ENCODE results near the genes SLC10A6 and HSD17B13.

DNA sequence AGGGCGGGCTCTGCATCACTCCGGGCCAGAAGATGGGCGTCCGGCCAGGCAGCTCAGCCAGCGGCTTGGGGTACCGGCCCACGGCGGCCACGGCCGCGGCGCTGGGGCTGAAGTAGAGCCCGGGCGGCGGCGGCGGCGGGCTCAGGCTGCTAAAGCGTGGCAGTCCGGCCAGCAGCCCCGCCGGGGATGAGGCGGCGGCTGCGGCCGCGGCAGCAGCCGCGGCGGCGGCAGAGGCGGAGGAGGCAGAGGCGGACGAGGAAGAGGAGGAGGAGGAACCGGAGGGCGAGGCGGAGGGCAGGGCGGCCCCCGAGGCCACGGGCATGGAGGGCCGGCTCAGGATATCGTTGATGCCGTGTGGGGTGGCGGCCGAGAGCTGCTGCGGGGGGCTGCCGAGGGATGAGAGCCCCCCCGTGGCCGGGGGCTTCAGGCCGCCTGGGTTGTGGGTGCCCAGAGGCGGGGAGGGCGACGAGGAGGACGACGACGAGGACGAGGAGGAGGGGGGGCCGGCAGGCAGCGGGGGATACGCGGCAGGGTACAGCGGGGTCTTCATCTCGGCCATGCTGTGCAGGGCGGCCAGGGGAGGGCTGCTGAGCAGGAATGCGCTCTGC, 1.4 kb downstream of the NKX6-1 start:
- PRO-cap: no peak

DNA sequence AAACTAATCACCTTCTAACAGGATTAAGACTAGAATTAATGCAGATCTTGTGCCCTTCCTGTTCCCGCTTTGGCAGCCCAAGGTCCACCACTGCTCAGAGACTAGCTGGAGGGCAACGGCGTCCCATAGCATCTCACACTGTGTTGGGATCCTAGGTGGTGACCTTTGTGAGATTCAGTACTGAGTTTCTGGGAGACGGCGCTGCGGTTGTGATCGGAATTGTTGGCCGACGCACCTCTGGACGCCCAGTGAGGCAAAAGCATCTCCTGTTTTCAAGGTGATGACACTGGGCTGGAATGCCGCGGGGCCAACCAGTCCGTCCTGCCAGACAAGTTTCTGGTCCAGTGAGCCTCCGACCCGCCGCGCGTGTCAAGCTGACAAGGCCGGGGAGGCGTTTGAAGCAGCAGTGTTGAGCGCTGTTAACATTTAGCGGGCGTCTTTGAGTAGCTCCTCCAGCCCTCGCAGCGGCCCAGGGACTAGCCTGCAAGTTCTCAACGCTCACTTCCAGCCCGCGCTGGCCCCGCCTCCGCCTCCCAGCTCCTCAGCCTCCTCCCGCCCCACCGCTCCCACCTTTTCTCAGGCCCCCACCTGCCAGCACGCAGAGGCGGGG, 624 bp upstream of the CDS1 start:
- PRO-cap: bidirectional peak, plus-strand start outside the sequence, minus-strand start at position 478 of the sequence

DNA sequence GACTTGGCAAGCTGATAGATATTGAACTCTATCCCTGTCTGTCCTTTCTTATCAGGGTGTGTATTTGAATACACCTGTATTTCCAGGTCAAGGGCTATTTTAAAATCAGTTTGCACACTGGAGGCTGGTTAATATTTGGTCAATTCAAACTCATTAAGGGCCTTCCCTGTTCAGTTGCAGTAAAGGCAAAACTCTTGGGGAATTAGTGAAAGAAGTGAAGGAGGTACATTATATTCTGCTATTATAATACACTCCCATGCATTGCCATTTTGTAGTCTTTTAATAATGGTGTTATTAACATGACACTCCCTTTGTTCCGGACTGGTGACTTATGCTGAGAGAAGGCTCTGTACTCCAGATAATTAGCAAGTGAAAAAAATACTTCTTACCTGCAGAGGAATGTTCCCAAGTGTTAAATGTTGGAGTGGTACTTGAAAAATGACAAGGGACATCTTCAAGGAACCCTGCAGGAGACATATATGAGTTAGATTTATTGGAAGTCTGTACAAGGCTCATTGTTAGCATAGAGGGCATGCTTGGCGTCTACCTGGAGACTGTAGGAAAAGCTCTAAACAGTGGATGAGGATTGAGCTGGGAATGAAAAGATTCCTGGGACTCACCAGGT, 2.6 kb downstream of the CDS1 start:
- PRO-cap: no peak

- PRO-cap: no peak
Measured at GRCh38 chr4:84683203-84683843, 100.4 kb downstream of the CDS1 start.

- PRO-cap: no peak
Measured at GRCh38 chr4:84733332-84733761, 150.4 kb downstream of the CDS1 start.

DNA sequence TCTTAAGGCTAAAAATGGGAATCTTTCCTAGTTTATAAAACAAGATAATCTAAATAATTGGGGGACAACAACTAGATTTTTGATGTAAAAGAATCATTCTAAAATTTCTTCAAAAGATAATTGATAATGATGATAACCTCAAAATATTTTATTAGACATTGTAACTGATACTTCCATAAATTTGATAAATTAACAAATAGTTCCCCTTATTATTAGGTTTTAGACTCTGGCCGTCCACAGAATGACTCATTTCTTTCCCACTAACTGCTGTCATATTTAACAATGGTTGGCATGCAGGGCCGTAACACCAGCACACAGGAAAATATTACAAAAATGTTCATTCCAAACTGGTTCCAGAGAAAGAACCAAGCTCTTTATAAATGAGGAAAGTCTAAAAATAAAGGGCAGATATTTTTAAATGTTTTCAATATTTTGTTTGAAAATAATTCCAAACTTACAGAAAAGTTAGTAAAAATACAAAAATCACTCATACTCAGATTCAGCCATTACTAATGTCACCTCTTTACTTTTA, 28.2 kb downstream of the WDFY3 start:
- PRO-cap: no peak

DNA sequence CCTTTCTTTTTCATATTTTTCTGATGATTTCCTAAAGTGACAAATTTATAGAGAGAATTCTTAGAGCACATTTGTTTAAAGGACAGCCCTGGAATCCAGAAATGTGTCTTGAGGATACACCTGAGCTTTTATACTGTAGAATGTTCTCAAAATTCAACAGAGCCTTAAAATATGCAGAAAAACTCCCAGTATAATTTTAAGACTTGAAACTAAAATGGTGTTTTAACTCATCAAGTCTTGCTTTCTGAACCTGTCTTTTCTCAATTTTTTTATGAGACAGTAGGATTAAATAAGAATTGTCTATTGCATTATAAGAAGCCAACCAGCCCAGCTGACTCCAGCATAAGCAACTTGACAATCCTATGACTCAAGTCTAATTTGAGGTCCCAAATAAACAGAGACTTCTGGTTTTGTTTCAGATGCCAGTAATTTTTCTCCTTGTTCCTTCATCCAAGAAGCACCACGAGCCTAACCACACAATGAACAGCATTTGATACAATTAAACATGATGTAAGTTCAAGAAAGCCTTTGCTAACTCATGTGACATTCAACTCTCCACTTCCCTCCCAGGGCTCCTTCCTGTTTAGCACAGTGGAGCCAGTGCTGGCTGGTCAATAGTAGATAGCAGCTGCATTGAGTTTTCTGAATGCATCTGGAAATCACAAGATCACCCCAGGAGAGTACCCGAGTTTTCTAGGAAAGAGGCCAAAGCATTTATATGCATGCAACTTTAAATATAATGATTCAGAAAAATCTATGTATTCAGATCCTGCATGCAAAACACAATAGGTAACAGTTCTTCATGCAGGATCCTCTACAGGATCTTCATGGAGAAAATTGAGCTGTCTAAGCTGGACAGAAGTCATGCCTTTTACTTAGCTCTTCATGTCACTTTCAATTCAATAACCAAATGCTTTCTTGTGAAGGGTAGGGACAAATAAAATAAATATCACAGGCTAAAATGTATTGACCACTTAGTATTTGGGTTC, 206.3 kb downstream of the ARHGAP24 start:
- PRO-cap: no peak

DNA sequence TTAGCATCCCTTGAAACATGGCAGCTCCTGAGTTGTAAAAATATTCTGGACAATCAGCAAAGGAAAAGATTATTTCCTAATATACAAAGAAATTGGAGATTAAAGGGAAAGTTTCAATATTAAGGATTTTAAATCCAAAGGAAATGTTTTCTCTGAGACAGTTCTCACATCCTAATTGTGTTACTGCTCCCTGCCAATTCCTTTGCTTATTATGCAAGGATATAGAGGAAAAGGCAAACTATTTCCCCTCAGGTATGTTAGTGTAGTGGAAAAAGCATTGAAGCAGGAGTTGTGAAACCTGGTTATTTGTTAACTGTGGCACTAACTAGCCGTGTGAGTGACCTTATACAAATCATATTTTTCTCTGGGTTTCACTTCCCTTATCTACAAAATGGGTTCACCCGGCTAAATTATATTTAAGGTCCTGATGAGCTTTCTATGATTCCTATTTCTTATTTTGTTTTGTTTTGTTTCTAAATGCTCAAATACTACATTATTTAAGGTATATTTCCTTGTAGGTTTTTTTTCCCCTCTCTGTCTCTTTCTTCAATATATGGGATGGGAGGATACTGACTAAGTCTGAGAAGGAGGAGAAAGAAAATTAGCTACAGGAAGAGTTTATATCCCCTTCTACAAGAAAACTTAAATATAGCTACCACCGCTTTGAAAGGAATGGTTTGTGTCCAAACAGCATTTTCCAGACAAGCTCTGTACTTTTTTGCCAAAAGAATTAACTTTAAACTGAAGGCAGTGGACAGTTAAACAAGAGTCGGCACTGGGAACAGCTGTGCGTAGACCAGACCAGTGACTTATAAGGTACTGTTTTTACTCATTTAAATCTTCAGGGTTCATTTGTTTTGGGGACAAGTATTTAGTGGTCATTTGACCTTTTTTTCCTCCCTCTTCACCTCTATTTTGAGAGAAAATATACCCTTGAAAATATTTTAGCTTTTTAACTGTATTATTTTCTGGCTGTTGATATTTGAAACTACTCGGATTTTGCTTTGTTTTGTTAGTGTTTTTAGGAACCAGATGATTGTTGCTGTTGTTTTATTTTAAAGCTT, 303.5 kb downstream of the ARHGAP24 start:
- PRO-cap: unidirectional peak, plus-strand start at position 765 of the sequence; unidirectional peak, minus-strand start at position 813 of the sequence

DNA sequence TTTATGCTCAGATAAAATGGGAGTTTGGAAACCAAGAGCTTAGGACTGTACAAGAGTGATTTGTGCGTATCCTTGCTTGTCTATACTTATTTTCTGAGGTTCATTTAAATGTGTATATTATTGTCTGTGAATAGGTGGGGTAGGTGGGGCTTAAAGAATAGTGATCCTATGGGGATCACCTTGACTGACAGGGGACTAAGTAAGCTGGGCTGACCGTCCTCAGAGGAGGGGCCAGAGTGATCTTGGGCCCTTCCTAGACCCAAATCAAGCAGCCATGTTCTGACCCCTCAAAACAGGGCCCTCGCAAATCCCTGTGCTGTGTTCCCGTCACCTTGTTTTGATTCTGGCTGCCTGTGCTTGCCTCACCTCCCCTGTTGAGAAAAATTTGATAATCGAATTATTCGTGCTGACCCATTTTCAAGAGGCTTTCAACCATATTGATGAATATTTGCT, 428.7 kb downstream of the MAPK10 start:
- PRO-cap: no peak

- PRO-cap: no peak
Measured at GRCh38 chr4:86000260-86000630, 359.6 kb downstream of the MAPK10 start.

GRCh38 chr4:86302154-86302644, 57.7 kb downstream of the MAPK10 start:
- PRO-cap: no peak

- PRO-cap: unidirectional peak, minus-strand start at chr4:86595608
Measured at GRCh38 chr4:86595495-86595908, 1.4 kb downstream of the PTPN13 start.

- PRO-cap: no peak
Measured at GRCh38 chr4:86596800-86597331, 2.8 kb downstream of the PTPN13 start.

- PRO-cap: no peak
Measured at GRCh38 chr4:86845664-86846239, 3.4 kb downstream of the SLC10A6 start.

- PRO-cap: bidirectional peak, plus-strand start at chr4:86849497, minus-strand start at chr4:86849378
Measured at GRCh38 chr4:86848746-86849871, at the start of gene SLC10A6. SLC10A6 (minus strand) TSS chr4:86849384.

DNA sequence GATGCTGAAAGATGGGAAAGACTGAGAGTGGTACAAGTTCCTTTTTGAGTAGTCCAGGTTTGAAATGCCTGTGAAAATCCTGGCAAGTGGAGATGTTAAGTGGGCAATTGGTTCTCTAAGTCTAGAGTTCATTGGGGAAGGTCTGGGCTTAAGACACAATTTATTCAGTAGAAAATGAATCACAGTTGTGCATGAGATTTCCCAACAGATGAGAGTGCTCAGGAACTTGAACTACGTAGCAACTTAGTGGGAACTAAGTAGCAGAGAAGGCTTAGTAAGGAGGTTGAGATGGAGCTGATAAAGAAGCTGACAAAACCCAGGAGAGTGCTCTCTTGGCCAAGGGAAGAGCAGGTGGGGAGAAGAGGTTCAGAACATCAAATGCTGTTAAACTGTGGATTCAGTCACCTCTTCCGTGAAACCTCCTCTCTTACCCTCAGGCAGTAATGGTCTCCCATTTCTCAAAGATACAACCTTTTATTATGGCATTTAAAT, 33.0 kb downstream of the AFF1 start:
- PRO-cap: no peak

DNA sequence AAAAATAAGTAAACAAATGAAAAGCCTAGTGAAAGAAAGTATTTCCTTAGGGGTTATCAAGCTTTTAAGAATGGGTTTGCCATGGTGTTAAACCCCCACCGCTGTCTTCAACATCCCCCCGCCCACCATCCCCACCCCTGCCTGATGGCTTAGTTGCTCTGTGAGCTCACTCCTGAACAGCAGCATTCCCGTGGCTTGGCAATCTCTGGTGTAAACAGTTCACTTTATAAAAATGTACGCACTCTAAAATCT, 122.9 kb downstream of the AFF1 start:
- PRO-cap: no peak

DNA sequence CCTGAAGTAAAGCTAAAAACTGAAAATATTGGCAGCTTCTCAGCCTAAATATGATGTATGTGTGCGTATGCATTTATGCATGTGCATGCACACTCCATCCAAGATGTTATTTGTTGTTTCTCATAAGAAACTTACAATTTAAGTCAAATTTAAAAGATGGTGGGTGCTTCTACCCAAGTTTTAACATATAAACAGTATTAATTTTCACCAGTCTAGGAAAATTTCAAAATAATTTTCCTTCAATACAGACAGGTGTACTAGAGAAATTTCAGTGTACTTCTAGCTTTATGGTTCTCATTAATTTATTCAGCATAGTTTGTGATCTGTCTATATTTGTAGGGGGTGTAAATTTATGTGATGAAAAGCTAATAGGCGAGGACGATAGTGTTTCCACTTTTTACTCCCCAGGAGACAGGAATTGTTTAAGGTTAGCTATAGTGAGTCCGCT, 135.7 kb downstream of the AFF1 start:
- PRO-cap: no peak

- PRO-cap: no peak
Measured at GRCh38 chr4:87073680-87074343, 139.0 kb downstream of the AFF1 start.

GRCh38 chr4:87322515-87323292, at the start of gene HSD17B13:
HSD17B13 (minus strand) TSS chr4:87322882.
- PRO-cap: no peak

Data from right common carotid artery plus branches (tissue), 1 donor.